GM23338 (cell line): ENCODE measurements around a stretch of chr16.

- PRO-cap, result no peak
- RAMPAGE, long total RNA, result no peak
Measured at GRCh38 chr16:70576884-70577717, 53.5 kb downstream of the SF3B3 start.

DNA sequence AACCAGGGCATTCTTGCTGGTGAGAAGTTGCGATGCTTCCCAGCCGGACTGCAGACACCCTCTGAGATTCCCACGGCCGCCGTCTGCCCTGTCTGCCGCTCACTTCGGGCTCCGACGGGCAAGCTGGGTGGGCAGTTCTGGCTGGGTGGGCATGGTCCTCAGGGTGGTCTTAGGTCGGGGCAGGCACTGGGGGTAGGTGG lies 592 bp downstream of the IL34 start:
- PRO-cap, result no peak
- RAMPAGE, long total RNA, result no peak

DNA sequence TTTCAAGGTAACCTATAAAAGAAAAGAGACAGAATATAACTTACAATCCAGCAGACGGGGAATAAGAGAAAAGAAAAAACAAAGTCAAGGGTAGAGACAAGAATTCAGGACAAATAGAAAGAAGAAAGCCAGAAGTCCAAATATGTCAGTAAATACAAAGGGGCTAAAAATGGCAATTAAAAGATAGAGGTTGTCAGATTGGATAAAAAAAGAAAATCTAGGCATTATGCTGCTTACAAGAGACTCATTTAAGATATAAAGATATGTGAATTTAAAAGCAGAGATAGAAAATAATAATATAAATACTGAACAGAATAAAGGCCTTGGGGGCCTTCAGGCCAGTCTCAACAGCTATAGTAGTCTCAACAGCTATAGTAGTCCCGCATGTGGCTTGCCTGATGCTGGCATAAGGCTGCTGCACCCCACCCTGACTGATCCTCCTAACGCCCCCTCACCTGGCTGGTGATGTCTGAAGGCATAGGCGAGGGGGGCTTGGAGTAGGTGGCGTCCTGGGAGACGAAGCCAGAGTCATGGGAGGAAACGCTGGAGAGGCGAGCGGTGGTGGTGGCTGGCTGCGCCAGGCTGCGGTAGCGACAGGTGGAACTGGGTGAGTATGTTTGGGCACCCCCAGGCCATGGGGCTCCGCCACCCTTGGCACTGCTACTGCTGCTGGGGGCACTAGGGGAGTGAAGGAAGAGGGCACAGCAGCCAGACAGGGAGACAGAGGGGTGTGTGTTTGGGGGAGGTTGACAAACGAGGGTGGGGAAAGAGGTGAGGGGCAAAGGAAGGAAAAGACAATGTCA lies 11.8 kb downstream of the MTSS2 start:
- PRO-cap, result no peak
- RAMPAGE, long total RNA, result no peak

GRCh38 chr16:70686909-70687489 lies 1.1 kb upstream of the MTSS2 start:
- PRO-cap, result no peak
- RAMPAGE, long total RNA, result no peak

DNA sequence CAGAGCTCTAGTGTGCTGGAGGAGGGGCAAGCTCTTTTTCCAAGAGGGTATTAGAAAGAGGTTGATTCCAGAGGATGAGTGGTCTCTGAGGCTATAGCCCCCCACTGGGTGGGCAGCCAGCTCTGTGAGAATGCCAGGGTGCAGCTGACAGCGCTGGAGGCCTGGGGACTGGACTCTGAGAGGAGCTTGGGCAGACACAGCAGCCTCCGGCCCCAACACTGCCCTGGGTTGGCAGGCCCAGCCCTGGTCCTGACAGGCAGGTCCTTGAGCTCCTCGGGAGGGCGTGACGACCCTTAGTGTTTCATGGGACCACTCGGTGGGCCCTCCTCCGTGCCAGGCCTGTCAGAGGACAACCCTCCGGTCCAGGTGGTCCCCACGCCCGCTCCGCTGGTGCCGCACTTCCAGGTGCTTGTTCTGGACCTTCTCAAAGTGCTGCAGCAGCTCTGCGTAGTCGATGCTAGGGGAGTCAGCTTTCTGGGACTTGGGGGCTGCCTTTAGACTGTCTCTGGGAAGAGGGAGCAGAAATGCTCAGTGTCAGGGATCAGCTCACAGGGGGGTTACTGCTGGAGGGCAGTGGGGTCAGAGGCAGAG lies 1.8 kb upstream of the MTSS2 start:
- PRO-cap, result no peak
- RAMPAGE, long total RNA, result no peak

GRCh38 chr16:70693800-70694899 lies 8.3 kb upstream of the MTSS2 start:
- PRO-cap, result bidirectional peak, plus-strand start at chr16:70694305, minus-strand start at chr16:70694170; unidirectional peak, plus-strand start at chr16:70694594
- RAMPAGE, long total RNA, result no peak

DNA sequence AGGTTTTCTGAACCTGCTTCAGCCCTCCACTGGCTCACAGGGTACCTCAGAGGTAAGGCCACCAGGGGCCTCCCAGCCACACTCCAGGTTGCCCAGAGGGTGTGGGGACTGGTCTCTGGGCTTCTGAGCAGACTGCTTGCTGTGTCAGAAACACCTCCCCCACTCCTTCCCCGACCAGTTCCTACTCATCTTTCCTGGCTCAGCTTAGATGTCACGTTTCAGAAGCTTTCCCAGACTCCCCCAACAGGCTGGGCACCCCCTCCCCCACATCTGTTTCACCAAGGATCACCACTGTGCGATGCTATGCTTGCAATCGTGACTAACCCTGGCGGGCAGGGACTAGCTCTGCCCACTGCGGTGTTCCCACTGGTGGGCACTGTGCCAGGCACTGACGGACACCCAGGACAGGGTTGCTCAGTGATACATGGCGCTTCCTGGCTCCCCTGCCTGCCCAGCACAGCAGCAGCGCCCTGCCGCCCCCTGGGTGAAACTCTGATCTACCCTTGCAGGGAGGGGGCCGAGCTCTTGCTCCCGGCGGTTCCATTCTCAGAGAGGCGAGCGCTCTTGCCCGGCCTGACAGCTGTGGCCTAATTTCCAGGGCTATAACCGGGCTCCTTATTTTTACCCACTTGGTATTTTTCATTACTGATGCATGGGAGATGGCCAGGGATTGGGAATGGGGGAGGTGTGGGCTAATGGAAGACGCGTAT lies 29.4 kb upstream of the MTSS2 start:
- PRO-cap, result no peak
- RAMPAGE, long total RNA, result no peak

- PRO-cap, result unidirectional peak, minus-strand start at chr16:70805083
- RAMPAGE, long total RNA, result no peak
Measured at GRCh38 chr16:70805019-70805218, 4.0 kb upstream of the VAC14 start.

- PRO-cap, result no peak
- RAMPAGE, long total RNA, result no peak
Measured at GRCh38 chr16:71449061-71450103, 7.5 kb upstream of the TLE7 start.

DNA sequence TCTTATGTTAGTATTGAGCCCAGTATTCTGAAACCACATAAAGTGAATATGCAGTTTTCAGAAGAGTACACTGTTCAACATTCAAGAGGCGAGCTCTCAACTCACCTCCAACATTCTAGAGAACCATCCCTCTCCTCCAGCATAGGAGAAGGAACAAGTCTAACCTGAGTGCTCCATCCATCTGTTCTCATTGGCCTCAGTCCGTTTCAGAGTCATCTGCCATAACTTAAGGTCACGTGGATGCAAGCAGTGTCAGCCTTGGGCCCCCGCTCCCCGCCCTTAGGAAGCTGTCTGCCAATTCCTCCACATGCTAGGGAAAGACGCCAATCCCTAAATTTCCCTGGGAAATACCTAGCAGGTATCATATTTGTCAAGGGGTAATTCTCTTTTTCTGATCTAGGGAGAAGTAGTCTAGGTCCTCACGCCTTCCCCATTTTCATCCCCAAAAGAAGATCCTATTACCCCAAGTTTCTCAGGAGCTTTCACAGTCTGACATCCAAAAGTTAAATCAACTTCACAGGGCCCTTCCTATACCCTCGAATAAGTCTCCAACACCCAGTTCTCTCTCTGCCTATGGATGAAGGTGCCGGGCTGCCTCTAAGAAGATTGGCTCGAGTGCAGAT lies 21.5 kb downstream of the MARVELD3 start:
- PRO-cap, result no peak
- RAMPAGE, long total RNA, result no peak

DNA sequence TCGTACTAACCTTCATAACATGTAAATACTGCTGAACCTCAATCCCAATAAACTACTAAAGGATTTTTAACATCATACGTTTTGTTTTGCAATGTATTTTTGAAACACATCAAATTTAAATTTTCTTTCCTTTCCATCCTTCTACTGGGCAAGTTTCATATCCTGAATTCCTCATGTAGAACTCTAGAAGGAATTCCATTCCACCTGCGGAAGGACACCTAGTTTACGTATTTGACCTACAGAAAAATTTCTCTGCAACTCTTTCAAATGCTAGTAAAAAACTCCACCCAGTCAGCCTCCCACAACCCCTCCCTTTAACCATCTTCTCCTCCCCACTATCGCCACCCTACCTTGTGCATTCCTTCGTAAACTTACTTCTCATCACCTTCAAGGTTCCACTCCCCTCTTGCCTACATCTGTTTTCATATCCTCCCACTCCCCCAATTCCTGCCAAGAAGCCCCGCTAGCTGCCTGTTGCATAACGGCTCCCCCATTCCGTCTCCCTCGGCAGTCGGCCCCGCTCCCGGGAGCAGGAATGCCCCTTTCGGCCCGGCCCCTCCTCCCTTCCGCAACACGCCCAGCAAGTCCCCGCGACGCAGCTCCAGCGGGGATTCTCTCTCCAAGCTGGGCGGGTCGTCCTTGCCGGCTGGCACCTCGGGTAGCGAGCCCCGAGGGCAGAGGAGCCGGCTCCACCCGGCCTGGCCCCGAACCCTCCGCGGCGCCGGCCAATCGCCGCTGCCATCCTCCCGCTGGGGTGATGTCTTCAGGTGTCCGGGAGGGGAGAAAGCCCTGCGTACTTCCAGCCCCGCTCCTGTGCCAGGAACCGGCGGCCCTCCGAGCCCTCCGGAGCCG lies 1.7 kb downstream of the PHLPP2 start:
- PRO-cap, result bidirectional peak, plus-strand start at position 443 of the sequence, minus-strand start at position 182 of the sequence; bidirectional peak, plus-strand start at position 757 of the sequence, minus-strand start at position 667 of the sequence
- RAMPAGE, long total RNA, result no peak

GRCh38 chr16:71753361-71753958 lies 29.0 kb upstream of the PHLPP2 start:
- PRO-cap, result no peak
- RAMPAGE, long total RNA, result no peak

DNA sequence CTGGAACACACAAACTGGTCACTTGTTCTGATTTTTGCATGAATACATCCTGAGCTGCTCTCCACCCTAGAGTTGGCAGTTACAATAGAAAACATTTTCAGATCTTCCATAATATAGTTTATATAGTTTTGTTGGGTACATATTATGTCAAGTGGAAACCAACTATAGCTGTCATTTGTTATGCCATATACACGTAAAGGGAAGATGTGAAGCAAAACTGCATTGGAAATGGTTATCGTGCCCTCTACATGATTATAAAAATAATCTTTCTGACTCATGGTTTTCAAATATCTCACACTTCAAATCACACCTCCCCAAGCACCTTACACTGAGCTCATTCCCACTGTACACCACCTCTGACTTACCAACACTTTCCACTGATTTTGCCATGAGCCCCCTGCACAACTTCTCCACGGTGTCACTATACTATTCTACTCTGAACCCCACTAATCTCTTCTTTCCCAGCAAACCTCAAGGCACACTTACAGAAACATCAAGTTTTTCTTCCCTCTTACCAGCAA lies 18.9 kb downstream of the ZNF821 start:
- PRO-cap, result no peak
- RAMPAGE, long total RNA, result no peak

DNA sequence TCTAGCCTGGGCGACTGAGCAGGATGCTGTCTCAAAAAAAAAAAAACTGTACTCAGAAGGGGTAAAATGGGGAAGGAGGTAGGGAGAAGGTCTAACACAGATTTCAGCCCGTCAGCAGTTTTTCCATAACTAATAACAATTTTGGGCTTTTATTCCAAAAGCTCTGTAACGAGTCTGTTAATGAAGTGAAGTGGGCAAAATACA lies 10.8 kb downstream of the ZNF821 start:
- PRO-cap, result no peak
- RAMPAGE, long total RNA, result no peak

- PRO-cap, result no peak
- RAMPAGE, long total RNA, result no peak
Measured at GRCh38 chr16:71879106-71880178, 4.5 kb downstream of the ZNF821 start.

- PRO-cap, result no peak
- RAMPAGE, long total RNA, result no peak
Measured at GRCh38 chr16:71930297-71931015, 35.1 kb downstream of the IST1 start.

- PRO-cap, result no peak
- RAMPAGE, long total RNA, result no peak
Measured at GRCh38 chr16:72092451-72093234, 777 bp downstream of the TXNL4B start.

- PRO-cap, result no peak
- RAMPAGE, long total RNA, result no peak
Measured at GRCh38 chr16:72108429-72108778, 14.8 kb downstream of the DHX38 start.

- PRO-cap, result no peak
- RAMPAGE, long total RNA, result no peak
Measured at GRCh38 chr16:72126741-72126965, 33.0 kb downstream of the DHX38 start.

- PRO-cap, result no peak
- RAMPAGE, long total RNA, result no peak
Measured at GRCh38 chr16:72785653-72786249, 262.2 kb downstream of the ZFHX3 start.